CD14-positive monocyte (primary cell): ENCODE data around the genes PSMD13 and SLC25A22.

DNA sequence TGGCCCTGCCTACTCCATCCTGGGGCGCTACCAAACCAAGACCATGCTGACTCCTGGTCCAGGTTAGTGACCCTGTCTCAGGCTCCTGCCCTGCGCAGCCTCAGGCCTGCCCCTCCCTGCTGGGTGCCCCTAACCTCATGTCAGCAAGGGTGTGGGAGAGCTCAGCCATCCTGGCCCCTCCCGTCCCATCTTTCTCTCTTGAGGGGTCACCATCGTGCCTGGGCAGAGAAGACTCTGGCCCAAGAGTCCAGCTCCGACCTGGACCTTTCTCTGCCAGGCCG lies 1.1 kb downstream of the ODF3 start:
- CAGE, long polyA plus RNA, result no peak

DNA sequence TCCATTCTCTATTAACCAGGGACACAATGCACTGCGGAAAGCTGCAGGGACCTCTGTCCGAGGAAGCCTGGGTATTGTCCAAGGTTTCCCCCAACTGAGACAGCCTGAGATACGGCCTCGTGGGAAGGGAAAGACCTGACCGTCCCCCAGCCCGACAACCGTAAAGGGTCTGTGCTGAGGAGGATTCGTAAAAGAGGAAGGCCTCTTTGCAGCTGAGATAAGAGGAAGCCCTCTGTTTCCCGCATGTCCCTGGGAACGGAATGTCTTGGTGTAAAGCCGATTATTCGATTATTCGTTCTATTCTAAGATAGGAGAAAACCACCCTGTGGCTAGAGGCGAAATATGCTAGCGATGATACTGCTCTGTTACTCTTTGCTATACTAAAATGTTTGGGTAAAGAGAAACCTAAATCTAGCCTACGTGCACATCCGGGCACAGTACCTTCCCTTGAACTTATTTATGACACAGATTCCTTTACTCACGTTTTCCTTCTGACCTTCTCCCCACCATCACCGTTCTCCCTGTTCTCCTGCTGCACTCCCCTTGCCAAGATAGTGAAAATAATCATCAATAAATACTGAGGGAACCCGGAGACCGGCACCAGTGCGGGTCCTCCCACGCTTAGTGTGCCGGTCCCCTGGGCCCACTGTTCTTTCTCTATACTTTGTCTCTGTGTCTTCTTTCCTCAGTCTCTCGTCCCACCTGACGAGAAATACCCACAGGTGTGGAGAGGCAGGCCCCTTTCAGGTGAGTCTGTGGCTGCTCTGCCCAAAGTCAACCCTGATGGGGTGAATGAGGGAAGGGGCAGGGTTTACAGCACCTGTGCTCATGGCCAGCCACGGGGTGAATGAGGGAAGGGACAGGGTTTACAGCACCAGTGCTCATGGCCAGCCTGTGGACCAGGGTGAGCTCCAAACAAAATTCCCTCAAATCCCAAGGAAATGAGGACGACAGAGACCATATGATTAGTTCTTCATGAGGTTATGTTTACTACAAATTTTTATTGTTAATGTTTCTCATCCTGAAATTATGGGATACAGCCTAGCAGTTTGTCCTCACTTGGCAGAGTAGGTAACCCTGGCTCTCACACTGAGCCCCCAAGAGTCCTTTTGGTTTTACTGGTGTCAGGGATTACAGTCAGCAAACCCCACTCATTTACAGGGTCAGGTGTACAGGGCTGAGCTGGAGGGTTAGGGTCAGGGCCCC lies 4.8 kb downstream of the BET1L start:
- CAGE, long polyA plus RNA, result no peak

- CAGE, long polyA plus RNA, result no peak
Measured at GRCh38 chr11:204382-205199, 2.6 kb downstream of the BET1L start.

GRCh38 chr11:236705-237157 lies at the start of gene PSMD13:
Gene PSMD13 (plus strand): TSS chr11:236976.
- CAGE, long polyA plus RNA, result start-site peak on the plus strand at chr11:236955-236997, 65 and 90 reads in 2 replicates; start-site peak on the plus strand at chr11:237050-237145, 23 and 17 reads in 2 replicates

GRCh38 chr11:238732-239171 lies 2.0 kb downstream of the PSMD13 start:
- CAGE, long polyA plus RNA, result no peak

GRCh38 chr11:291402-292170 lies 2.7 kb downstream of the PGGHG start:
- CAGE, long polyA plus RNA, result no peak

DNA sequence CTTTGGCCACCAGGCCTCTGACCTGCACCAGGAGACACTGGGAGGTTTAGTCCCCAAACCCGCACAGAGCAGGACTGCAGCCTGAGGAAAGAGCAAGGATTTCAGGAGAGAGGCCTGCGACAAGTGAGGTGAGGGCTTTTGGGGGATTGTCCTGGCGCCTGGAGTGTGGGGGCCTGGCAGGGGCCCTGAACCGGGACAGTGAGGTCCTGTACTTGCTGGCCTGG lies 364 bp upstream of the IFITM1 start:
- CAGE, long polyA plus RNA, result no peak

- CAGE, long polyA plus RNA, result no peak
Measured at GRCh38 chr11:447825-448945, 1.9 kb upstream of the PTDSS2 start.

GRCh38 chr11:455245-455490 lies 5.1 kb downstream of the PTDSS2 start:
- CAGE, long polyA plus RNA, result no peak

DNA sequence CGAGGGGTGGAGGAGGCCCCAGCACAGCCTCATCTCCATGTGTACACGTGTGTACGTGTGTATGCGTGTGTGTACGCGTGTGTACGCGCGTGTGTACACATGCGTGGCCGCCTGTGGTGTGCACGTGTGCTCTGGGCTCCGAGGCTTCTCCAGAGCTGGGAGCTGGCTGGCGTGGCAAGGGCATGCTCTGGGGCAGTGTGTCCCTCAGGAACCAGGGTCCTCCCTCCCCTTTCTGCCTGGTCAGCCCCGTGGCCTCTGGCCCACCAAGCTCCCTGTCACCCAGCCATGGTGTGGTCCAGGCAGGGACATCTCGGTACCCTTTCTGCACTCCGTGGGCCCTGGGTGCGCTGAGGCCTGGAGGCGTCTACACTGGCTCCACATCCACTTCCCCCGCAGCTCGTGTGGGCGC lies 16.3 kb downstream of the RNH1 start:
- CAGE, long polyA plus RNA, result no peak

- CAGE, long polyA plus RNA, result no peak
Measured at GRCh38 chr11:569106-569968, 6.9 kb upstream of the PHRF1 start.

DNA sequence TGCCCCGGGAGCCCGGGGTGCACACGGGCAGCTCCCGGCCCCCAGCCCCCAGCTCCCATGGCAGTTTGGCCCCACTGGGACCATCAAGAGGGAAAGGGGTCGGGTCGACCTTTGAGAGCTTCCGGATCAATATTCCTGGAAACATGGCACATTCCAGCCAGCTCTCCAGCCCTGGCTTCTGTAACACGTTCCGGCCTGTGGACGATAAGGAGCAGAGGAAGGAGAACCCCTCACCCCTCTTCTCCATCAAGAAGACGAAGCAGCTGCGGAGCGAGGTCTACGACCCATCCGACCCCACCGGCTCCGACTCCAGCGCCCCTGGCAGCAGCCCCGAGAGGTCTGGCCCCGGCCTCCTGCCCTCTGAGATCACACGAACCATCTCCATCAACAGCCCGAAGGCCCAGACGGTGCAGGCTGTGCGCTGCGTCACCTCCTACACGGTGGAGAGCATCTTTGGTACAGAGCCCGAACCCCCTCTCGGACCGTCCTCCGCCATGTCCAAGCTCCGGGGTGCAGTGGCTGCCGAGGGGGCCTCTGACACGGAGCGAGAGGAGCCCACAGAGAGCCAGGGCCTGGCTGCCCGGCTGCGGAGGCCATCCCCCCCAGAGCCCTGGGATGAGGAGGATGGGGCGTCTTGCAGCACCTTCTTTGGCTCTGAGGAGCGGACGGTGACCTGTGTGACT lies 7.9 kb downstream of the IRF7 start:
- CAGE, long polyA plus RNA, result no peak

- CAGE, long polyA plus RNA, result no peak
Measured at GRCh38 chr11:655185-655625, 18.1 kb downstream of the DRD4 start.

DNA sequence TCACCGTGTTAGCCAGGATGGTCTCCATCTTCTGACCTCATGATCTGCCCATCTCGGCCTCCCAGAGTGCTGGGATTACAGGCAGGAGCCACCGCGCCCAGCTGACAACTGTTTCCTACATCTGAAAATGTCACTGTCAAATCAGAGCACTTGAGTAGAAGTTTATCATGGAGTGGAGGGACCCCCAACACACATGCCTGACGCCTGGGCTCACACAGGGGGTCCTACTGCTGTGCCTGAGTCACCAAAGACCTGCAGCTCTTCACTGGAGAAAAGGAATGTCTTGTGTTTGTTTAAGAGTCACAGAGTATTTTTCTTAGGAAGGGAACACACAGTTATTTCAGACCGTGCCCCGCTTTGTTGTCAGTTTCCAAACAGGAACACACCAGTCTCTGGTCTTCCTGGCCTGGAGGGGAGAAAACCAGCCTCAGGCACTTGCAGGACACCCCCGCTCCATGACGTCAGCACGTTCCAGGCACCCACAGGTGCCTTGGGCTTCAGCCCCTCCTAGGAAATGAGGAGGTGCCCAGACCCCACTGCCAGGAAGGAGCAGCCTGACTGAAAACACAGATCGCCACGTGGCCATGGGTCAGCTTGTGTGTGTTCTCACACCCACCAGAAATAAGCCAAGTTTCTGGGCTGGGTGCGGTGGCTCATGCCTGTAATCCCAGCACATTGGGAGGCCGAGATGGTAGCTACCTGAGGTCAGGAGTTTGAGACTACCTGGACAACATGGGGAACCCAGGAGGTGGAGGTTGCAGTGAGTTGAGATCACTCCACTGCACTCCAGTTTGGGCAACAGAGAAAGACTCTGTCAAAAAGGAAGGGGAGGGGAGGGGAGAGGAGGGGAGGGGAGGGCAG lies 5.4 kb downstream of the DEAF1 start:
- CAGE, long polyA plus RNA, result no peak

GRCh38 chr11:726891-727462 lies 20.3 kb upstream of the TALDO1 start:
- CAGE, long polyA plus RNA, result no peak

GRCh38 chr11:795892-796620 lies 2.0 kb downstream of the SLC25A22 start:
- CAGE, long polyA plus RNA, result start-site peak on the minus strand at chr11:796219-796244, 38 and 38 reads in 2 replicates

GRCh38 chr11:796774-797034 lies 1.4 kb downstream of the SLC25A22 start:
- CAGE, long polyA plus RNA, result no peak

- CAGE, long polyA plus RNA, result start-site peak on the minus strand at chr11:798254-798285, 35 and 46 reads in 2 replicates
Measured at GRCh38 chr11:797819-798740, at the start of gene SLC25A22. Gene SLC25A22 (minus strand): TSS chr11:798281.

DNA sequence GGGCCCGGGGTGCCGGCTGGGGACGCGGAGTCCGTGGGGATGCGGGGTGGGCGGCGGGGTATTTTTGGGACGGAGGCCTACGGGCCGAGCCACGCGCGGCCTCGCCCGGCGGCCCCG lies 146 bp downstream of the RPLP2 start:
- CAGE, long polyA plus RNA, result no peak

DNA sequence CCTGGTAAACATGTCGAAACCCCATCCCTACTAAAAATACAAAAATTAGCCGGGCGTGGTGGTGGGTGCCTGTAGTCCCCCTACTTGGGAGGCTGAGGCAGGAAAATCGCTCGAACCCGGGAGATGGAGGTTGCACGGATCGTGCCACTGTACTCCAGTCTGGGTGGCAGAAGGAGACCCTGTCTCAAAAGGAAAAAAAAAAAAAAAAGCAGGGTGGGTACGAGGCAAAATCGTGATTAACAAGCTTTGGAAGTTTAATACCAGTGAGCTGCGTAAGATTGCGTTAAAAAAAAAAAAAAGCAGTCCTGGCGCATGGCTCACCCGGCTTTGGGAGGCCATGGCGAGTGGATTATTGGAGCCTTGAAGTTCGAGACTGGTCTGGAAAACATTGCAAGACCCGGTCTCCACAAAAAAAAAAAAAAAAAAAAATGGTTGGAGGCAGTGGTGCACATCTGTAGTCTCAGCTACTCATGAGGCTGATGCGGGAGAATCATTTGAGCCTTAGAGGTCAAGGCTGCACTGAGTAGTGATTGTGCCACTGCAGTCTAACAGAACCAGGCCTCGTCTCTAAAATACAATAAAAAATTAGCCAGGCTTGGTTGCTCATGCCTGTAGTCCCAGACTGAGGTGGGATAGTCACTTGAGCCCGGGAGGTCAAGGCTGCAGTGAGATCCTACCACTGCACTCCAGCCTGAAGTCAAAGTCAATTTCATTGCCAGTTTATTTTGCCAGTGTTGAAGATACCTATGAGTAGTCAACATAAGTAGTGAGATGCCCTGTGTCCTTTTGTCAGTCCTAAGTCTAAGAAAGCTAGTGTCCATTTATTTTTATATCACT lies 1.1 kb downstream of the RPLP2 start:
- CAGE, long polyA plus RNA, result no peak